K562 (cell line): ENCODE data around the gene GXYLT2.

- RAMPAGE, long total RNA = no peak
- RRBS = 7% methylated on average over 5 of the region's 43 CpGs
PRO-cap:
- standard = bidirectional peak, plus-strand start at chr3:72177332, minus-strand start at chr3:72177117; bidirectional peak, plus-strand start at chr3:72177557, minus-strand start at chr3:72177523; bidirectional peak, plus-strand start at chr3:72177882, minus-strand start at chr3:72177836
- CoPRO, capped RNA only, 2 experiments = peak in 1 of 2 experiments; most common plus-strand start chr3:72177332 (in 1); most common minus-strand start chr3:72177080 (in 1)
- CoPRO, capped and uncapped RNA, 2 experiments = no peak in any of the 2 experiments
- CoPRO, uncapped RNA only, 2 experiments = no peak in any of the 2 experiments
CAGE:
- cytosol, long polyA plus RNA = no peak
- long polyA plus RNA = no peak
- nucleolus, long total RNA = no peak
- nucleus, long polyA plus RNA = no peak
Observed at GRCh38 chr3:72176960-72178154, 392.4 kb upstream of the PROK2 start.

- RAMPAGE, long total RNA = no peak
- RRBS = no CpG with 5 or more reads among the region's 7 CpGs
PRO-cap:
- standard = no peak
- CoPRO, capped RNA only, 2 experiments = no peak in any of the 2 experiments
- CoPRO, capped and uncapped RNA, 2 experiments = no peak in any of the 2 experiments
- CoPRO, uncapped RNA only, 2 experiments = no peak in any of the 2 experiments
CAGE:
- cytosol, long polyA plus RNA = no peak
- long polyA plus RNA = no peak
- nucleolus, long total RNA = no peak
- nucleus, long polyA plus RNA = no peak
Observed at GRCh38 chr3:72189832-72190341, 404.9 kb upstream of the PROK2 start.

GRCh38 chr3:72310460-72311166, 525.7 kb upstream of the PROK2 start:
- RAMPAGE, long total RNA = no peak
- RRBS = 60% methylated on average over 3 of the region's 17 CpGs
PRO-cap:
- standard = bidirectional peak, plus-strand start at chr3:72310832, minus-strand start at chr3:72310698
- CoPRO, capped RNA only, 2 experiments = no peak in any of the 2 experiments
- CoPRO, capped and uncapped RNA, 2 experiments = no peak in any of the 2 experiments
- CoPRO, uncapped RNA only, 2 experiments = no peak in any of the 2 experiments
CAGE:
- cytosol, long polyA plus RNA = no peak
- long polyA plus RNA = no peak
- nucleolus, long total RNA = no peak
- nucleus, long polyA plus RNA = no peak

GRCh38 chr3:72336871-72337490, 511.3 kb downstream of the SHQ1 start:
- RAMPAGE, long total RNA = no peak
- RRBS = 25% methylated on average over 2 of the region's 23 CpGs
PRO-cap:
- standard = bidirectional peak, plus-strand start at chr3:72337207, minus-strand start at chr3:72337017
- CoPRO, capped RNA only, 2 experiments = no peak in any of the 2 experiments
- CoPRO, capped and uncapped RNA, 2 experiments = no peak in any of the 2 experiments
- CoPRO, uncapped RNA only, 2 experiments = no peak in any of the 2 experiments
CAGE:
- cytosol, long polyA plus RNA = no peak
- long polyA plus RNA = no peak
- nucleolus, long total RNA = no peak
- nucleus, long polyA plus RNA = no peak

- RAMPAGE, long total RNA = no peak
- RRBS = no CpG with 5 or more reads among the region's 9 CpGs
PRO-cap:
- standard = no peak
- CoPRO, capped RNA only, 2 experiments = no peak in any of the 2 experiments
- CoPRO, capped and uncapped RNA, 2 experiments = no peak in any of the 2 experiments
- CoPRO, uncapped RNA only, 2 experiments = peak in 1 of 2 experiments; most common minus-strand start chr3:72377191 (in 1)
CAGE:
- cytosol, long polyA plus RNA = no peak
- long polyA plus RNA = no peak
- nucleolus, long total RNA = no peak
- nucleus, long polyA plus RNA = no peak
Observed at GRCh38 chr3:72376859-72377771, 471.1 kb downstream of the SHQ1 start.

DNA sequence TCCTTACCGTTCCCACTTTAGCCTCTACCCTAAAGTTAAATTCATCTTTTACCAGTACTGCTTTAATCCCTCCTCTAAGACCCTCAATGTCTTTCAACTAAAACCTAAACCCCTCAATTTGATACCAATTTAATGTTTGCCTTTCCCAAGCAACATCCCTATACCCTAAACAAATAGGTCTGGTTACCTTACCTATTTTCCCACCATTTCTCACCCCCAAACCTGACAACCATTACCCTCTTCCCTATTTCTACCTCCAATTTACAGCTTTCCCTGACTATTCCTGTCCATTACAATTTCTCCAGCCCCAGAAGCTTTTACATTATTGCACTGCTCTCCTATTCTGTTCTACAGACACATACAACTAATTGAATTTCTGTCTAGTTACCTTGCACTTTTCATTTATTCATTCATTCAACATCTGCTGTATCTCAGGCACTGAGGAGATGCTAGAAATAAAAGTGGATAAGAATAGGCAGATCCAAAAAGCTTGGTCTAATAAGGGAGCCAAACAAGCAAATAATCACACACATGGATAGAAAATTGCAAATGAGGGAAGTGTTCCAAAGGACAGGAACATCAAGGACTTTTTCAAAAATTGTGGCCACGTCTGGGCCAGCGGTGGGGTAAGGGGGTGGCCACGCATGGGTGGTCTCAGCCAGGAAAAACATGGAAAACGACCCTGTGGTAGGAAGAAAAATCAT, 442.7 kb downstream of the SHQ1 start:
- RAMPAGE, long total RNA = no peak
- RRBS = no CpG with 5 or more reads among the region's 5 CpGs
PRO-cap:
- standard = no peak
- CoPRO, capped RNA only, 2 experiments = no peak in any of the 2 experiments
- CoPRO, capped and uncapped RNA, 2 experiments = no peak in any of the 2 experiments
- CoPRO, uncapped RNA only, 2 experiments = no peak in any of the 2 experiments
CAGE:
- cytosol, long polyA plus RNA = no peak
- long polyA plus RNA = no peak
- nucleolus, long total RNA = no peak
- nucleus, long polyA plus RNA = no peak

- RAMPAGE, long total RNA = no peak
- RRBS = no CpG with 5 or more reads among the region's 5 CpGs
PRO-cap:
- standard = no peak
- CoPRO, capped RNA only, 2 experiments = no peak in any of the 2 experiments
- CoPRO, capped and uncapped RNA, 2 experiments = no peak in any of the 2 experiments
- CoPRO, uncapped RNA only, 2 experiments = peak in 1 of 2 experiments; most common minus-strand start chr3:72434724 (in 1)
CAGE:
- cytosol, long polyA plus RNA = no peak
- long polyA plus RNA = no peak
- nucleolus, long total RNA = no peak
- nucleus, long polyA plus RNA = no peak
Observed at GRCh38 chr3:72433928-72435104, 413.9 kb downstream of the SHQ1 start.

DNA sequence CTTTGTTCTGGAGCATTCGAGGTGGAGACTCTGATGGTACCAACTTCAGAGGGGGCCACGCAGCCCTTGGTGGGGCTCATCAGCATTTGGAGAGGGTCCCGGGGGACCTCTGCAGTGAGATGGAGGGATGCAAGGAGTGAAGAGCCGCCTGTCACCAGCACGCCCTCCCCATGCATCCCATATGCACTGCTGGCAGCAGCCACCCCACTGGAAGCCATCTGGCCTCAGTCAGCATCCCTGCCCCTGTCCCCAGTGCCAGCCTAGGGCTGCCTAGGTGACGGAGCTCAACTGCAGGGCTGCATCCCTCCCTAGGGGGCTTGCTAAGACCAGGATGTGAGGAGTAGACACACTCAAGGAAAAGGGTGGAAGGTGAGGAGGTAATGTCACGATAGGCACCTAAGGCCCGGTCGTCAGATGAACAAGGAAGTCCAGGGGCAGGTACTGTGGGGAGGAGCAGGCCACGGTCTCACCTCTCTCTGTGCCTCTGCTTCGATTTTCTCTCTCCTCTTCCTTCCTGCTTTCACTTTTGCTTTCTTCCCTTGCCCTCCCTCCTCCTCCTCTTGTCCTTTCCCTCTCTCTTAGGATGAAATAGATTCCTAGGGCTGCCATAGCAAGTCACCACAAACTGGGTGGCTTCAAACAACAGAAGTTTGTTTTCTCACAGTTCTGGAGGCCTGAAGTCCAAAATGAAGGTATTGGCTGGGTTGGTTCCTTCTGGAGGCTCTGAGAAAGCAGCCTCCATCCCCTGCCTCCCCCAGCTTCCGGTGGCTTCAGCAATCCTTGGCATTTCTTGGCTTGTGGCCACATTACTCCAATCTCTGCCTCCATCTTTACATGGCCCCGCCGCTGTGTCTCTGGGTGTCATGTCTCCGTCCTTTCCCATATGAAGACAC, 298.4 kb downstream of the SHQ1 start:
- RAMPAGE, long total RNA = no peak
- RRBS = no CpG with 5 or more reads among the region's 15 CpGs
PRO-cap:
- standard = no peak
- CoPRO, capped RNA only, 2 experiments = no peak in any of the 2 experiments
- CoPRO, capped and uncapped RNA, 2 experiments = no peak in any of the 2 experiments
- CoPRO, uncapped RNA only, 2 experiments = no peak in any of the 2 experiments
CAGE:
- cytosol, long polyA plus RNA = no peak
- long polyA plus RNA = no peak
- nucleolus, long total RNA = no peak
- nucleus, long polyA plus RNA = no peak

DNA sequence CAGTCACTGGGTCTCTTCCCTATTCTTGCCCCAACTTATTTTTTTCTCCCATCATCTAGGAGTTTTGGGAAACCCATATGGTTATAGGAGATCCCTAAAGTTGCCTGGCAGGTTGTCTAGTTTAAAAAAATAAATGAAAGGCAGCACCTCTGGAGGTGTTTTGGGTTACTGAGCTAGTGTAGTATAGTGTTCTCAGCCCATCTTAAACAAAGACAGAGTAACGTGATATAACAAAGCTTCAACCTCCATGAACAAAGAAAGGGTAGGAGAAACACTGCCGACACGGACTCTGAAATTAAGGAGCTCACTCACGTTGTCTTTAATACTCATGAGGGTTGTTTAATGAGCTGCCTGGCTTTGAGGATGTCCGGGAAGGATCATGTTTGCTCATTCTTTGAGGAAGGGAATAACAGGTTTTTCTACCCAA, 102.0 kb downstream of the SHQ1 start:
- RAMPAGE, long total RNA = no peak
- RRBS = no CpG with 5 or more reads among the region's 5 CpGs
PRO-cap:
- standard = no peak
- CoPRO, capped RNA only, 2 experiments = no peak in any of the 2 experiments
- CoPRO, capped and uncapped RNA, 2 experiments = no peak in any of the 2 experiments
- CoPRO, uncapped RNA only, 2 experiments = no peak in any of the 2 experiments
CAGE:
- cytosol, long polyA plus RNA = no peak
- long polyA plus RNA = no peak
- nucleolus, long total RNA = no peak
- nucleus, long polyA plus RNA = no peak

DNA sequence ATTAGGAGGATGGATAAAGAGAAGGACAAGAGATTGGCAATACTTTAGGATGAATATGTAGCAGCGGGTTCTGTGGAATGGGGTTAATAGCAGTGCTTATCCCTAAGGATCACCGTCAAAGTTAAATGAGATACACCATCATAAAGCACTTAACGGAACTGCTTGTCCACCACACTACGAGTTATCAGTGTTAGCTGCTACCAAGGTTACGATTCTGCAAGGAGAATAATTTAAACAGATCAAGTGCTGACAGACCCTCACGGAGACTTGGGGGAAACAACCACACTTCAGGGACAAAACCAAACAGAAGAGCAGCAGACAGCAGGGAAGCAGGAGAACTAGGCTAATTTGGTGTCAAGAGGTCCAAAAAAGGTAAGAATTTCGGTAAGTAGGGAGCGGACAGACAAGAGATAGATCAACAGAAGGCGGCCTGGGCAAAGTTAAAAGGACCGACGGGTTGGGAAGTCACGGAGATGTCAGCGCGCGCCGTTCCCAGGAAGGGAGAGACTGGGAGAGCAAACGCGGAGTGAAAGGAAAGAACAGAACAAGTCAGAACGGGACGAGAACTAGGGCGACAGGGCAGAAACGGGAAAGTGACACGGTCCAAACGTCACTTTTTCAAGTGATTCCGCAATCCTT, 786 bp downstream of the SHQ1 start:
- RAMPAGE, long total RNA = no peak
- RRBS = no CpG with 5 or more reads among the region's 25 CpGs
PRO-cap:
- standard = no peak
- CoPRO, capped RNA only, 2 experiments = no peak in any of the 2 experiments
- CoPRO, capped and uncapped RNA, 2 experiments = no peak in any of the 2 experiments
- CoPRO, uncapped RNA only, 2 experiments = no peak in any of the 2 experiments
CAGE:
- cytosol, long polyA plus RNA = no peak
- long polyA plus RNA = no peak
- nucleolus, long total RNA = no peak
- nucleus, long polyA plus RNA = no peak

GRCh38 chr3:72886835-72887190, 1.0 kb upstream of the GXYLT2 start:
- RAMPAGE, long total RNA = no peak
- RRBS = no CpG with 5 or more reads among the region's 5 CpGs
PRO-cap:
- standard = no peak
- CoPRO, capped RNA only, 2 experiments = no peak in any of the 2 experiments
- CoPRO, capped and uncapped RNA, 2 experiments = no peak in any of the 2 experiments
- CoPRO, uncapped RNA only, 2 experiments = no peak in any of the 2 experiments
CAGE:
- cytosol, long polyA plus RNA = no peak
- long polyA plus RNA = no peak
- nucleolus, long total RNA = no peak
- nucleus, long polyA plus RNA = no peak

- RAMPAGE, long total RNA = no peak
- RRBS = no CpG with 5 or more reads among the region's 106 CpGs
PRO-cap:
- standard = bidirectional peak, plus-strand start at chr3:72888114, minus-strand start at chr3:72888054; bidirectional peak, plus-strand start at chr3:72888488, minus-strand start at chr3:72888380
- CoPRO, capped RNA only, 2 experiments = peak in 2 of 2 experiments; most common plus-strand start chr3:72888057 (in 1); most common minus-strand start chr3:72888323 (in 2)
- CoPRO, capped and uncapped RNA, 2 experiments = no peak in any of the 2 experiments
- CoPRO, uncapped RNA only, 2 experiments = no peak in any of the 2 experiments
CAGE:
- cytosol, long polyA plus RNA = no peak
- long polyA plus RNA = no peak
- nucleolus, long total RNA = no peak
- nucleus, long polyA plus RNA = no peak
Observed at GRCh38 chr3:72887806-72888807, at the start of gene GXYLT2. TSS of gene GXYLT2 (plus strand) at chr3:72888046.

- RAMPAGE, long total RNA = no peak
- RRBS = no CpG with 5 or more reads among the region's 8 CpGs
PRO-cap:
- standard = no peak
- CoPRO, capped RNA only, 2 experiments = no peak in any of the 2 experiments
- CoPRO, capped and uncapped RNA, 2 experiments = no peak in any of the 2 experiments
- CoPRO, uncapped RNA only, 2 experiments = no peak in any of the 2 experiments
CAGE:
- cytosol, long polyA plus RNA = no peak
- long polyA plus RNA = no peak
- nucleolus, long total RNA = no peak
- nucleus, long polyA plus RNA = no peak
Observed at GRCh38 chr3:73446431-73446890, 178.3 kb downstream of the PDZRN3 start.

- RAMPAGE, long total RNA = no peak
- RRBS = no CpG with 5 or more reads among the region's 13 CpGs
PRO-cap:
- standard = no peak
- CoPRO, capped RNA only, 2 experiments = no peak in any of the 2 experiments
- CoPRO, capped and uncapped RNA, 2 experiments = no peak in any of the 2 experiments
- CoPRO, uncapped RNA only, 2 experiments = no peak in any of the 2 experiments
CAGE:
- cytosol, long polyA plus RNA = no peak
- long polyA plus RNA = no peak
- nucleolus, long total RNA = no peak
- nucleus, long polyA plus RNA = no peak
Observed at GRCh38 chr3:73511537-73511985, 113.2 kb downstream of the PDZRN3 start.

DNA sequence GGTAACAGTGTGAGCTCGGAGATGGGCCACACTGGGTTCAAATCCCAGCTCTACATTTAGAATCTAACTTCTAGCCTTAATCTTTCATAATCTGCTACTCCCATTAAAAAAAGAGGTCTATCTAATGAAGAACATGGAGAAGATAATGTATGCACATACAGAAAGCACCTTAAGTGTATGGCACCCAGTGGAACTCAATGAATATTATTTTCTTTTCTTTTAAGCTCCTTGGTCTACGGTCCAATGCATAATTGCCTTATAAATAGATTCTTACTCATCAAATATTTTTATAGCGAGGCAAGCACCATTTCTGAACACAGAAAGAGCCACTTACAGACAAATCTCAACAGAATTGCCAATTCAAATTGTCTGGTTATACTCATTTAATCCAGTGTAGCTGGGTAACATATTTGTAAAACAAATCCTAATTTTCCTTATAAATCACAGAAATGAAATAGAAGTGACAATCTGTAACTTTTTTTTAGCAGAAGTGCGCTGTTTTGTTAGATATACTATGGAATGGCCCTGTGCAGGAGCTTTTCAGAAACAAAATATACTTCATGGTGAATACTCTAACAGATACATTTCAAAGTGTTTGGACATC, 6.3 kb downstream of the PDZRN3 start:
- RAMPAGE, long total RNA = no peak
- RRBS = no CpG with 5 or more reads among the region's 4 CpGs
PRO-cap:
- standard = no peak
- CoPRO, capped RNA only, 2 experiments = no peak in any of the 2 experiments
- CoPRO, capped and uncapped RNA, 2 experiments = no peak in any of the 2 experiments
- CoPRO, uncapped RNA only, 2 experiments = no peak in any of the 2 experiments
CAGE:
- cytosol, long polyA plus RNA = no peak
- long polyA plus RNA = no peak
- nucleolus, long total RNA = no peak
- nucleus, long polyA plus RNA = no peak

- RAMPAGE, long total RNA = no peak
- RRBS = no CpG with 5 or more reads among the region's 4 CpGs
PRO-cap:
- standard = no peak
- CoPRO, capped RNA only, 2 experiments = no peak in any of the 2 experiments
- CoPRO, capped and uncapped RNA, 2 experiments = no peak in any of the 2 experiments
- CoPRO, uncapped RNA only, 2 experiments = no peak in any of the 2 experiments
CAGE:
- cytosol, long polyA plus RNA = no peak
- long polyA plus RNA = no peak
- nucleolus, long total RNA = no peak
- nucleus, long polyA plus RNA = no peak
Observed at GRCh38 chr3:73827509-73828142, 202.9 kb upstream of the PDZRN3 start.

- RAMPAGE, long total RNA = no peak
- RRBS = no CpG with 5 or more reads among the region's 9 CpGs
PRO-cap:
- standard = no peak
- CoPRO, capped RNA only, 2 experiments = no peak in any of the 2 experiments
- CoPRO, capped and uncapped RNA, 2 experiments = no peak in any of the 2 experiments
- CoPRO, uncapped RNA only, 2 experiments = no peak in any of the 2 experiments
CAGE:
- cytosol, long polyA plus RNA = no peak
- long polyA plus RNA = no peak
- nucleolus, long total RNA = no peak
- nucleus, long polyA plus RNA = no peak
Observed at GRCh38 chr3:74317899-74318375, 296.5 kb downstream of the CNTN3 start.